Testis (tissue), 5 donors: ENCODE measurements around a stretch of chr6.

GRCh38 chr6:160085671-160086108 lies 35.9 kb upstream of the SLC22A1 start:
- PRO-cap, 3 experiments = no peak in any of the 3 experiments
- RAMPAGE, long total RNA, 2 experiments = no peak in any of the 2 experiments
- RRBS = no CpG with 5 or more reads among the region's 7 CpGs

DNA sequence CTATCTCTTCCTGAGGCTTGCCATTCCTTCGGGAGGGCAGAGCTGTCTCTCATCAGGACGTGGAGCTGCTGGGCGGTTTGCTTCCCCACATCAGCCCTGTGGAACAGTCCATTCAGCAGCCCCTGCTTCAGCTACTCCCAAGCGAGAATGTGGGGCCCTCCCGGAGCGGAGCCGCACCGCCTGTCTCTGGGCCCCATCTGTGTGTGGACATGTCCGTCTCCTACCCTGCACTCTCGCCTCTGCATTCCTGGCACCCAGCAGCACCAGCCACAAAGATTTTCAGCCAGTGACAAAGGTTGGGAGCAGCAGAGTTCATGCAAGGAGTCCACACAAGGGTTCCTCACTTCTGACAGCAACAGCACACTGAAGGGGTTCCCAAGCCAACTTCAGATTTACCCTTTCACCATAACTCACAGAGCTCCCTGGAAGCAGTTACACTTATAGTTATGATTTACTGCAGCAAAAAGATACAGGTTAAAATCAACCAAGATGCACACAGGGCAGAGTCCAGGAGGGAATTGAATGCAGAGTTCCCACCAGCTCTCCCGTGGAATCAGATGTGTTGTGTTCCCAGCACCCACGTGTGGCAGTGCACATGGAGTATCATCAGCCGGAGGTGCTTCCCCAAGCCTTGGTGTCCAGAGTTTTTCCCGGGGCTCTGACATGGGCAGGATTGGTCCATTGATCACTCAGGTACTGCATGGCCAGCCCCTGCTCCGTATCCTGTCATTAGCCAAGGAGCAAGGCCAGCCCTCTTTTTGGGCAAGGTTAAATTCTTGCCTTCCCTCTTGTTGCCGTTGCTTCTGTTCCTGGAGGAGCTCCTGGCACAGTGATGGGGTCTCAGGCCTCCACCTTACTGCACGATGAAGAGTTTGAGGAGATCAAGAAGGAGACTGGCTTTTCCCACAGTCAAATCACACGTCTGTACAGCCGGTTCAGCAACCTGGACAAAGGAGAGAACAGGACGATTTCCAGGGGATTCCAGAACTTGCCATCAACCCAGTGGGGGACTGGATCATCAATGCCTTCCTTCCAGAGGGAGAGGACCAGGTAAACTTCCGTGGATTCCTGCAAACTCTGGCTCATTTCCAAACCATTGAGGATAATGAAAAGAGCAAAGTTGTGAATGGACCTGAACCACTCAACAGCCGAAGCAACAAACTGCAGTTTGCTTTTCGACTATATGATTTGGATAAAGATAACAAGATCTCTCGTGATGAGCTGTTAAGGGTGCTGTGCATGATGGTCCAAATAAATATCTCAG lies 28.6 kb upstream of the SLC22A1 start:
- PRO-cap, 3 experiments = no peak in any of the 3 experiments
- RAMPAGE, long total RNA, 2 experiments = no peak in any of the 2 experiments
- RRBS = no CpG with 5 or more reads among the region's 24 CpGs

GRCh38 chr6:160093852-160094497 lies 27.6 kb upstream of the SLC22A1 start:
- PRO-cap, 3 experiments = no peak in any of the 3 experiments
- RAMPAGE, long total RNA, 2 experiments = no peak in any of the 2 experiments
- RRBS = no CpG with 5 or more reads among the region's 7 CpGs

- PRO-cap, 3 experiments = no peak in any of the 3 experiments
- RAMPAGE, long total RNA, 2 experiments = no peak in any of the 2 experiments
- RRBS = no CpG with 5 or more reads among the region's 15 CpGs
Measured at GRCh38 chr6:160108770-160109675, 12.6 kb upstream of the SLC22A1 start.

DNA sequence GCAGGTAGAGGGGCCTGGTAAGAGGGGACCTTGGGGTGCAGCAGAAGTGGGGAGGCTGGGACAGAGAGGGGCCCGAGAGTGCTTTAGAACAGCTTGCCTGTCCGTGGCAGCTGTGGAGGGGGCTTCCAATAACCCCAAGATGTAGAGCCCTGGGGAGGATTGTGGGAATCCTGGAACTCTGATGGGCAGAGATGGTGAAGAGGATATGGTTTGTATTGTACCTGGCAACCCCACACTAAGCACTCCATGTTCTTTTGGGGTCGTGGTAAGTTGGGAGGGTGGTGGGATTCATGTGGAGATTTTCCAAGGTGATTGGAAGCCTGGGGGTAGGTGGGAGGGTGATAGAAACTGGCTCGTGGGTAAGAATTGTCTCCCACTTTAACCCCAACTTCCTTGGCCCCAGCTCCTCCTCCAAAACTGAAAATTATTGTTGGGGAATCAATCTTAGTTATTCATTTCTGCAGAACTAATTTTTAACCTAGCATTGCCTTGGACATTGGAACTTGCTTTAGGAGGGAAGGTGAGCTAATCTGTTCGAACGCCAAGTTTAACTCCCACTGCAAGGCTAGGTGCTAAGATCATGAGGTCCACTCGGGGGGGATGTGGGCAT lies 3.3 kb downstream of the SLC22A1 start:
- PRO-cap, 3 experiments = no peak in any of the 3 experiments
- RAMPAGE, long total RNA, 2 experiments = no peak in any of the 2 experiments
- RRBS = no CpG with 5 or more reads among the region's 7 CpGs

DNA sequence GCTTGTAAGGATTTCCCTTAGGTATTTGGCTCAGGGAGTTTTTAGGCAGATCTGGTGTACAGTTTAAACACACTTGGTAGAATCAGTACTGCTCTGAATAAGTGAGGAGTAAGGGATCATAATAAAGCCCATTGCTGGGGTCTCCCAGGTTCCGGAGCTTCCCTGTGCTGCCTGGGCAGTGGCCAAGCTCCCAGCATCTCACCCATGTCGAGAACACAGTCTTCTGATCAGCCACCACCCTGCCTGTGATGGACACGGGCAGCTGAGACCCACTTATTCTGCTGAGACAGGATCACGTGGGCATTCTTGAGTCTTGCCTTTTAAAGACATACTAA lies 42.6 kb upstream of the SLC22A2 start:
- PRO-cap, 3 experiments = no peak in any of the 3 experiments
- RAMPAGE, long total RNA, 2 experiments = no peak in any of the 2 experiments
- RRBS = no CpG with 5 or more reads among the region's 4 CpGs

- PRO-cap, 3 experiments = peak in 2 of 3 experiments; most common minus-strand start chr6:160349556 (in 2)
- RAMPAGE, long total RNA, 2 experiments = no peak in any of the 2 experiments
- RRBS = 6% methylated on average over 2 of the region's 27 CpGs
Measured at GRCh38 chr6:160349107-160349684, 1.0 kb downstream of the SLC22A3 start.

DNA sequence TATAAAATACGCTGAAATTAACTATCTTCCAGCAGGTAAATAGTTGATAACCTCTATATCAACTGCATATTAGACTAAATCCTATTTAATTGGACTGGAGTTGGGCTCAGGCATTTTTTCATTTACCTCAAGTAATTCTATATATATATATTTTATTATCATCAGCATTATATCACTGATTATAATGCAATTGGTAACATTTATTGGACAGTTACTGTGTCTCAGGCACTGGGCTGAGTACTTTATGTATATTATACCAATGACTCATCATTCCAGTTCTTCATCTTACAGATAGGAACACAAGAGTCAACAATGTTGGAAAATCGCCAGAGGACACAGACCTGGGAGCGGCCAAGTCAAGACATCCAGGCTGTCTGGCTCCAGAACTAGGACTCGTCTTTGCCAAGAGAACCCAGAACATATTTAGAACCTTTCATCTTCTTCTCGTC lies 43.1 kb downstream of the SLC22A3 start:
- PRO-cap, 3 experiments = no peak in any of the 3 experiments
- RAMPAGE, long total RNA, 2 experiments = no peak in any of the 2 experiments
- RRBS = no CpG with 5 or more reads among the region's 5 CpGs

DNA sequence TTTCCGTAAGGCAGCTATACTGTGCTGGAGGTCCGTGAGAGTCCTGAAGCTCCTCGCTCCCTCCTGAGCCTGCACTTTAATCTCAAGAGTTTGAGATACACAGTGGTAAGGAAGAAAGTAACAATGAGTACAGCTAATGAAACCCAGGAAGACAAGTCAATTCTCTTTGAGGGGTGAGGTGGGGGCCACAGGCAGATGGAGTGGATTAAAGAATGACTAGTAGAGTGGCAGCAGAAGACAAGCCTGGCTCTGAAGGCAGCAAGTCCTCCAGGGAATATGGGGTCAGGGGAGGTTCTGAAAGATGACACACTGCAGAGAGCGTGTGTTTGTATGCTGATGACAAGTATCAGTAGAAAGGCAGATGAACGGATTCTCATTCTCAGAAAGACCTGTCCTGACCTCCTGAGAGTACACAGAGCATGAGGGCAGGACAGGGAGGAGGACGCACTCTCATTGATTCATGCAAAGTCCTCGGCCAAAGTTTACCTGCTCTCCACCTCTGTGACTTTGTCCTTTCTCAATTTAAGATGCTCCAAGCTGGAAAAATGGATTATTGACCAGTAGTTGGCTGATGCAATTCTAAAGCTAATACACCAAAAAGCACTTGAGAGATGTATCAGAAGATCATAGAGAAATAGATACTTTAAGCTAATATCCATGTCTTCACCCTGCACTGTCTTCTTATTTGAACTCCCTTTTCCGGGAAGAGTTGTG lies 156.7 kb downstream of the LPA start:
- PRO-cap, 3 experiments = no peak in any of the 3 experiments
- RAMPAGE, long total RNA, 2 experiments = no peak in any of the 2 experiments
- RRBS = no CpG with 5 or more reads among the region's 8 CpGs

GRCh38 chr6:160678771-160679546 lies 14.9 kb upstream of the LPA start:
- PRO-cap, 3 experiments = no peak in any of the 3 experiments
- RAMPAGE, long total RNA, 2 experiments = no peak in any of the 2 experiments
- RRBS = 7% methylated on average over 7 of the region's 47 CpGs

DNA sequence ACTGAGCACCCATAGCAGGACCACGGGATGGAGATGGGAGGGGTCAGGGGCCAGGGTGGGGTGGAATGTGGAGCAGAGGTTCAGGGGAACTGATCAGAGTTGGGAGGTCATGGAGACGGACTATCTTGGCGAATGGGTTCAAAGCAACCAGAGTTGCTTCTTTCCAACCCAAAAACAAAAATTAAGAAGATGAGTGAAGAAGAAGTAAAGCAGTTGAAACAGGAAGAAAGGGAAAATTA lies 5.1 kb downstream of the PLG start:
- PRO-cap, 3 experiments = no peak in any of the 3 experiments
- RAMPAGE, long total RNA, 2 experiments = no peak in any of the 2 experiments
- RRBS = no CpG with 5 or more reads among the region's 3 CpGs

DNA sequence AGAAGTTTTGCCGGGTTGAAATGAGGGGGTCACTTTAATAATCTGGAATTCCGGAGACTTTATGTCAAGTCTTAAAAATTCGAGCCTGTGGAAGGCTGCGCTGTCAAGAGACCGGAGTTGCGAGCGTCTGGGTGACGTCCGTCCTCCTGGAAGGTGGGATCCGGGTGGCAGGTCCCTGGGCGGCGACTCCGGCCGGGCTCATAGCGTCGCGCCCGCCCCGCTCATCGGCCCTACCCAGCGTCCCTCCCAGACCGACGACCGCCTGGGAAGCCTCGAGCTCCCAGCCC lies 378 bp upstream of the MAP3K4 start:
- PRO-cap, 3 experiments = peak in 3 of 3 experiments; most common plus-strand start position 185 of the sequence (in 1); most common minus-strand start position 155 of the sequence (in 2)
- RAMPAGE, long total RNA, 2 experiments = no peak in any of the 2 experiments
- RRBS = 1% methylated on average over 17 of the region's 25 CpGs

- PRO-cap, 3 experiments = no peak in any of the 3 experiments
- RAMPAGE, long total RNA, 2 experiments = no peak in any of the 2 experiments
- RRBS = no CpG with 5 or more reads among the region's 6 CpGs
Measured at GRCh38 chr6:161194285-161194866, 79.5 kb downstream of the AGPAT4 start.

DNA sequence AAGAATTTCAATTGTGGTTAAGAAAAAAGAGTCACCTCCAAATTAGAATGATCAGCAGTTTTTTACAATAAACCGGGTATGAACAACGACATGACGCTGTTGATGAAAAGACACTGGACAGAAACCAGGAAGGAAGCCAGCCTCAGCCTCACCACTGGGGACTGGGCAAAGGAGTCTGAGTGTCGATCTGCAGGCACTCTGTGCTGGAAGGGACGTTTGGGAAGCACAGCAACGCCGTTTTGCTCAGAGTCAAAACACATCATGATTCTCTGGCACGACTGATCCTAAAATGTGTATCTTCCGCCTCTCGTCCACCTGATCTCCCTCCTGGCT lies 69.0 kb downstream of the AGPAT4 start:
- PRO-cap, 3 experiments = no peak in any of the 3 experiments
- RAMPAGE, long total RNA, 2 experiments = no peak in any of the 2 experiments
- RRBS = no CpG with 5 or more reads among the region's 10 CpGs

GRCh38 chr6:161272422-161273195 lies 1.3 kb downstream of the AGPAT4 start:
- PRO-cap, 3 experiments = no peak in any of the 3 experiments
- RAMPAGE, long total RNA, 2 experiments = no peak in any of the 2 experiments
- RRBS = no CpG with 5 or more reads among the region's 12 CpGs

DNA sequence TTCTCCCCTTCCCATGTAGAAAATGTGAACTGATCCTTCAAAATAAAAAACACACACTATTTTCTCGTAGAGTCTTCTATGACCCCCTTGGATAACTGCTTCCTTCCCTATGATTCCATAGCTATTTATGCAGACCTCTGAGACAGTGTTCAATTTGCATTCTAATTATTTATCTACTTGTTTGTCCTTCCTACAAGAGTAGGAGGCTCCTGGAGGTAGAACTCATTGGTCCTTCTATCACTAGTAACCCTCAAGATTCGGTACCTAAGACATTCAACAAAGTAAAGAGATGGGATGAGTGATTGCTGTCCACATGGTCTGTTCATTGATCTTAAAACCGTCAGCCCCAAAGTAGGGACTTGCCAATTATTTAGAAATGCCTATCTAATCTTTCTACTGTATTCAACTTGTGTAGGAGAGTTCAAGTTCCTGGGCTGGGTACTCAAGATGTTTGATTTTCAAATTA lies 67.1 kb downstream of the PRKN start:
- PRO-cap, 3 experiments = no peak in any of the 3 experiments
- RAMPAGE, long total RNA, 2 experiments = no peak in any of the 2 experiments
- RRBS = no CpG with 5 or more reads among the region's 3 CpGs

- PRO-cap, 3 experiments = no peak in any of the 3 experiments
- RAMPAGE, long total RNA, 2 experiments = no peak in any of the 2 experiments
- RRBS = no CpG with 5 or more reads among the region's 3 CpGs
Measured at GRCh38 chr6:163209141-163209508, 205.4 kb upstream of the QKI start.

DNA sequence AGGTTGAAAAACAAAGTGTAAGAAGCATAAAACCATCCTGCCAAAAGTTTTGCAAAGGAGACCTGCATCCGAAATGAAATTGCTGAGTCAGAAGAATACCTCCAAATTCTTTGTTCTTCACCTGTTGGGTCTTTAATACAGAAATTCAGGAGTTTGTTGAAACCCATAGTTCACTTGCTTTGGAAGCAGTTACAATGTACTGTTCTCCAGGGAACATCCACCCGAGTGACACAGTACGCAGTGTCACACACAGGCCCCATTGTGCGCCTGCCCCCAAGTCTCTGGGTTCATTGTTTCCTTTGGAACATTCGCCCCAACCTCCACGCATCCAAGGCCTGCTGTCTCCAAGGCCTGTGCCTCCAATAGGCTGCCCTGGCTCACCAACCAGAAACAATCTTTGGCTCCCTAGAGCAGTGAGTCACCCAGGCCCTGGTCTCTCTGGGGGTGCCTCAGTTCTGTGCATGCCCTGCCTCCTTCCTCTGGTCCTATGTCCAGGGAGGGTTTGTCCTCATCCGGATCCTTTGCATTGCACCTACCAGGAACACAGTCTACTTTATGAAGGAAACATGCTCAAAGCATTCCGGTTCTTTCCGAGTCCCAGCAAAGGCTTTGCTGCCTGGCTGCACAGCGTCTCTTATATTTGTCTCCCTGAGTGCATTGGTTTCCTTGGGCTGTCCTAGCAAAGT lies 65.3 kb upstream of the QKI start:
- PRO-cap, 3 experiments = peak in 1 of 3 experiments; most common plus-strand start position 433 of the sequence (in 1); most common minus-strand start position 223 of the sequence (in 1)
- RAMPAGE, long total RNA, 2 experiments = no peak in any of the 2 experiments
- RRBS = 89% methylated on average over 1 of the region's 10 CpGs

DNA sequence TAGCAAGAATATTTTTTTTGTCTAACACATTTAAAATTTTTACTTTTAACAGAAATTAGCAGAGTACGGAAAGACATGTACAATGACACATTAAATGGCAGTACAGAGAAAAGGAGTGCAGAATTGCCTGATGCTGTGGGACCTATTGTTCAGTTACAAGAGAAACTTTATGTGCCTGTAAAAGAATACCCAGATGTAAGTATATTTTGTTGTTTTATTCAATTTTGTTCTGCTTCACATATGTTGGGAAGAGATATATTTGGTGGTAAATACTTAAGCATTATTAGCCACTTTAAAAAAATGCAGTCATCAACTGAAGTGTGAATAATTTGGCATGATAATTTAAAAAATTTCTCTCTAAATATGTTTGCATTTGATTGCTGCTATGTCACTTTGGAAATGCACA lies 40.7 kb downstream of the QKI start:
- PRO-cap, 3 experiments = no peak in any of the 3 experiments
- RAMPAGE, long total RNA, 2 experiments = start-site peak on the plus strand in 1 of 2 experiments, centred at position 62 of the sequence, 44 reads per replicate
- RRBS = no CpG with 5 or more reads among the region's 1 CpG

GRCh38 chr6:163469965-163471035 lies 55.8 kb downstream of the QKI start:
- PRO-cap, 3 experiments = no peak in any of the 3 experiments
- RAMPAGE, long total RNA, 2 experiments = start-site peak on the plus strand in 1 of 2 experiments, at chr6:163470204-163470625 at its widest, 29 reads per replicate
- RRBS = no CpG with 5 or more reads among the region's 6 CpGs